CMK (cell line): ENCODE measurements around a stretch of chr7.

GRCh38 chr7:27153712-27154542, 1.5 kb upstream of the HOXA3 start:
- RRBS: no CpG with 5 or more reads among the region's 9 CpGs

DNA sequence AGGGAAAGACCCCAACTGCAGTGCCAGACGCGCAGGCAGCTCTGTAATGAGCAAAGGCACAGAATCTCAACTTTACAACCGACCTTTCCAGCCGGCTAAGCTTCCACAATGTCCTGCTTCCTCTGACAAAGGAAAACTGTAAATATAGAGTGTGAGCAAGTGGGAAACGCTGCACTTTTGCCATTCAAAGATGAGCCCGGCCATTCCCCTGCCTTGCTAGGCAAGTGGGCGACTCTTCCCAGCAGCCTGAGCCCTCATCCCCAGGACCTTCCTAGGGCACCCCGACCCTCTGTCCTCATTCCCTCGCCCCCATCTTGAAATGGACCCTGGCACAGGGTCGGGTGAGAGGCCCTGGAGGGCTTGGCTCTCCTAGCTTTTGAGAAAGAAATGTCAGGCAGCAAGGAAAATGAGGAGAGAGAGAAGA, 1.1 kb downstream of the HOXA7 start:
- RRBS: no CpG with 5 or more reads among the region's 10 CpGs

DNA sequence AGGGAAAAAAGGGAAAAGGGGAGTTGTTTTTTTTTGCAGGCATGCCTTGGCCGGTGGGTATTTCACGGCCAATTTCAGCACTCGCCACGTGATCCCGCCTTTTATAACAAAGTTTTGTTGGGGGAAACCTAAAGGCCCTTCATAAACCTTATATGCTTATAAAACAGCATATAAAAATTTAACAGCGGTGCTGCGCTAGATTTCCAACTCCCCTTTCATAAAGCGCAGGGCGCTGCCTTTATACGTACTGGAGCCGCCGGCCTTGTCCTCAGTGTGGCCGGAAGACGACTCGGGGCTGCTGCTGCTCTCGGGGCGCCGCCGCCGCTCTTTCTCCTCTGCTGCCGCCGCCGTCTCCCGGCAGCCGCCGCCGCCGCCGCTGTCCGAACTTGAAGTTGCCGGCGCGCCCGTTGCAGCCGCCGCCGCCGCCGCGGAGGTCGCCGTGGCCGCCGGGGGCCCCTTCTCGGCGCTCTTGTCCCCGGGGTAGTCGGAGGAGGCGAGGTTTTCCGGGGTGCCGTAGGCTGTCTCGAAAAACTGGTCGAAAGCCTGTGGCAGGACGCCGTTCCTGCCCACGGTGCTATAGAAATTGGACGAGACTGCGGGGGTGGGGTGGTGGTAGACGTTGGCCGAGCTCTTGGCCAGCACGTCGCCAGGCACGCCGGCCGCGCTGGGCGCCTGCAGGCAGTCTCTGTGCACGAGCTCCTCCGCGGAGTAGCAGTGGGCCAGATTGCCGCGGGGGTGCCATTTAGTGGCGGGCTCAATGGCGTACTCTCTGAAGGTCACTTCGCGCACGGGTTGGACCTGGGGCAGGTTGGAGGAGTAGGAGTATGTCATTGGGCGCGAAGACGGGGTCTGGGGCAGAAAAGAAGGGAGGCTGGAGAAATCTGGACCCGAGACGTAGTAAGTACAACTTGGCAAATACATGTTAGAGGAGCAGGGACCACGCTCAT, 571 bp downstream of the HOXA11 start:
- RRBS: 1% methylated on average over 30 of the region's 83 CpGs

DNA sequence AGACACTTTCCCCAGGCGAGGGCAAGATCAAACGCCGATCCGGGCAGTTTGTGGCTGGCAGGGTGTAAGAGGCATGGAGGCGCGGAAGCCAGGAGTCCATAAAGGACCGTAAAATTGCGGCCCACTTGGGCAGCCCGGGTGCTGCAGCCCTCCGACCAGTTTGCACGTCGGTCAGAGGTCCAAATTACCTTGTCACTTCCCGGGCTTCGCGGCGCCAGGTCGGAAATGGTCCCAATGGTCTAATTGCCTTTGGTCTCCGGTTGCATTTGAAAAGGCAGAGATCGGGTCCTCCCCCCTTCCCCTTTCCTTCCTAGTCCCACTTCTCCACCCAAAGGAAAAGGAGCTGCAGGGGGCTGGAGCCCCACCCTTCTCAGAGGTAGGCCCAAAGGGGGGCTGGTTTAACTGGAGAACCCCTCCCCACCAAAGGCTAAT, 1.2 kb downstream of the EVX1 start:
- RRBS: 84% methylated on average over 13 of the region's 19 CpGs

DNA sequence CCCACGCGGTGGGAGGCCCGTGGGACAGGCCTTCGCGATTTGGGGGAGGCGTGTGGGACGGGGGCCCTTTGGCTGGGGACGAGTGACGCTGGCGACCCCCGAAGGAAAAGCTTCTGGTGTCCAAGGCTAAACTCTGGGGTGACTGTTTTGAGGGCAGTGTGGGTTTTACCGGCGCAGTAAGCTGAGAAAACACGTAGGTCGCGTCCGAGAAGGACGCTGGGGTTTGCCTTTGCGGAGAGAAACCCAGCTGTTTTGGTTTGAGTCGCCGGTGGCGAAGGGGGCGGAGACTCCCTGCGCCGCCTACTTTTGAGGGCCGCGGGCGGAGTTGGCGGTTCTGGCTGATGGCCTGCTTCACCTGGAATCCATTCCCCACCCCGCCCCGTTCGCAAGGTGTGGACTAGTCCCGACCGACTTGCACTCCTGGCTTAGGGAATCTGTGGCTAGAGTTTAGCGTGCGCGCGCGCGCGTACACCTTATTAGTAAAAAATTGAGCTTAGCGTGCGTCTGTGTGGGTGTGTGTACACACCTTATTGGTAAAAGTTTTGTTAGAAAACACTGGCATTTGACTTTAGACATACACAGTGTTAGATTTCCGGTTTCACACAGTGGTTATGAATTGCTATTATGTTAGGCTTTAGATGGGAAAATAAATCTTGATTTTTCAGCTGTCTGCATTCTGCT, 694 bp downstream of the TAX1BP1 start:
- RRBS: under 1% methylated on average over 8 of the region's 44 CpGs

- RRBS: no CpG with 5 or more reads among the region's 8 CpGs
Observed at GRCh38 chr7:28065312-28065829, 115.2 kb downstream of the JAZF1 start.

DNA sequence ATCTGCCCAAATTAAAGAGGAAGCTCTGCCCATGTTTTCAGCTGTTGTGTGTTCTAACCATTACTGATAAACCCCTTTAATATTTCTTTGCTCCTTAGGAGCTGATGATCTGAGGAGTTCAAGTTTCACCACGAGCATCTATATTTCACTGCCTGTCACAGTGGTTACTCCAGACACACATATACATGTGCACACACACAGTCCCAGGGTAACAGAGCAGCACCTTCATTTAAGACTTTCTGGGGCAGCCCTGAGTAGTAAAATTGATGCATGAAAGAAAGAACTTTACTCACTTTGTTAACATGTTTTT, 94.3 kb downstream of the JAZF1 start:
- RRBS: no CpG with 5 or more reads among the region's 1 CpG

DNA sequence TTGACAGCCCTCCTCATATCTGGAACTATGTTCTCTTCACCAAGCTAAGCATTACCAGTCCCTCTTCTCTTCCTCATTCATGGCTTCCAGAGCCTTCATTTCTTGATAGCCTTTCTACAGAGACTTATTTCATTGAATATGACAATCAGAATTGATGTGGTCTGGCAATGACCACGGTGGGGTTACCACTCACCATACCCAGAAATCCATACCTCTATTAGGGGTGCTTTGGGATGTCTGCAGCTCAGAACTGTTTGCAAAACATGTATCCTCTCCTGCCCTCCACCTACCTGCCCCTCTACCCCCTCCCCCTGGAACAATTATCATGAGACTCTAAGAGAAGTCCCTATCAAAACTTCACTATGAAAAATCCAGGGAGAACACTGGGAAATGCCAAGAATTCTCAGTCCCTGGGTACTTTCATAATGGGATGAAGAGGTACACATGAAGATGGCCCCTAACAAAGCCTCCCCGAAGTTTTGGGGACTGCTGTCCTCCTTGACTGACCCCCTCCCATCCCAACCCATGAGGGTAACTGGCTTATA, 26.9 kb downstream of the JAZF1 start:
- RRBS: no CpG with 5 or more reads among the region's 2 CpGs

- RRBS: no CpG with 5 or more reads among the region's 9 CpGs
Observed at GRCh38 chr7:28179068-28179284, 1.6 kb downstream of the JAZF1 start.

- RRBS: no CpG with 5 or more reads among the region's 6 CpGs
Observed at GRCh38 chr7:28356673-28356967, 55.7 kb upstream of the CREB5 start.

DNA sequence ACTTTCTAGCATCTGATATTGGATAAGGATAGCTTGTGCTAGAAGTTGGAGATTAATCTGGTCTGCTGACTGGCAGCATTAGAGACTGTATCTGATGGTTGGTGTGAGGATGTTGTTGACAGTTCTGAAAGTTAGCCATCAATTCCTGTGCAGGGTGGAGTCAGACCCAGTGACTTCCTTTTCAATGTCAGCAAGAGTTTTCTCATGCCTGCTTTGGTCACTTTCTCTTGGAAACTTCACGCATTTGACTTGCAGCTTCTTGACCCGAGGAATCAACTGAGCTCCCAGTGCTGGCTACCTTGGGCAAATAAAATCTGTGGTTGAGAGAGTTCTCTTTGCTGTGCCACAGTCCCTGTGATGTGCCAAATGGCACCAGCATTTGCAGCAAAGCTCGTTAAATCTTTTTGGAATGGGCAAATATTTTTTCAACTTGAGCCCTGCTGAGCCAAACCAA, 233.0 kb downstream of the TRIL start:
- RRBS: no CpG with 5 or more reads among the region's 3 CpGs

DNA sequence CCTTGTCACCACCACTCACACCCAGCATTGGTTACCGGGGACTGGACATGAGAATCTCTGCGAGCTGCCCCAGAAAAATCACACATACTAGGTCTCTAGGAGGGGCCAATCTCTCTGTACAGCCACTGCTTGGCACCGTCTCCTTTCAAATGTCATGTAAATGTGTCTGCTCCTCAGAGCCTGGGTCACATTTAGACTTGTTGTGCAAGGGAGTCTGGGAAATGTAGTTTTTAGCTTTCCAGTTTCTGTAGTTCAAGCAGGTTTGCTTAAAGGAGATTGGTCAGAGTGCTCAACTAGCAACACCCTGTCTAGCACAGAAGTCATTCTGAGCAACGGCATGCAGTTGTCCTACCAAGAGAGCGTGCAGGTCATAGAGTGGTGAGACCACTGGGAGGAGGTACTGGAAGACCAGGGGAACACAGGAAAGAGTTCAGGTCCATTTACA, 60.1 kb downstream of the CHN2 start:
- RRBS: no CpG with 5 or more reads among the region's 5 CpGs

- RRBS: no CpG with 5 or more reads among the region's 11 CpGs
Observed at GRCh38 chr7:29282846-29283390, 88.3 kb downstream of the CHN2 start.

DNA sequence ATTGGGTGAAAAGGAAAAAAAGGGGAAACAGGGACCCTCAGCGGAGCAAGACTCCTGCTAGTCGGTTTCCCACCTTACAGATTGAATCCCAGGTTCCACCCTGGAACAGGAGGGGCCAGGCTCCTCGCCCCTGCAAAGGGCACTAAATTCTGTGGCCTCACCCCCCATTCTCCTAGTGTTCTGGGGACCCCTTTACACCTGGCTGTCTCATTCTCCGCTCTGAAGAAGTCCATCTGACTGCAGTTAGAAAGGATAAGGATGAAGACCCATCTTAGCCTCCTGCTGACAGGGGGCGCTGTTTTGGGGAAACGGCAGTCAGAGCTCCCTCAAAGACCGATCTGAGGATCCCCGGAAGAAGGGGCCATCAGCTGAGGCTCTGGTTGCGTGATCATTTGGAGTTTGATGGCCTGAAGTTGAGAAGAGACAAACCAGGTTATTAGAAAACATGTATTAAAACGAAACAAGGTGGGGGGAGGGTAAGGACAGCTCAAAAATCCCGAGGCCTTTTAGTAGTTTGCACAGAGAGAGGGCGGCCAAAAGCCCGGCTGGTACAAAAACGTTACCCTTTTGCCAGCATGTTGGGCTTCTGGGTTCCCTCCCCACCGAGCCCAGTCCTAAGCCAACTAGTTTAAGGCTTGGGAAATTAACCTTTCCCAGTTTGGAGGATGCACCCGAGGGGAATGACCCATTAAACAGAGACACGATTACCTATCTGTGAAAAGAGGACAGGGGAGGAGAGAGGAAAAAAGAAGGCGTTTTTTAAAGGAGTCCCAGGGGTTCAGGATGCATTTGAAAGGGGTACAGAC, 102.7 kb downstream of the CHN2 start:
- RRBS: no CpG with 5 or more reads among the region's 18 CpGs

DNA sequence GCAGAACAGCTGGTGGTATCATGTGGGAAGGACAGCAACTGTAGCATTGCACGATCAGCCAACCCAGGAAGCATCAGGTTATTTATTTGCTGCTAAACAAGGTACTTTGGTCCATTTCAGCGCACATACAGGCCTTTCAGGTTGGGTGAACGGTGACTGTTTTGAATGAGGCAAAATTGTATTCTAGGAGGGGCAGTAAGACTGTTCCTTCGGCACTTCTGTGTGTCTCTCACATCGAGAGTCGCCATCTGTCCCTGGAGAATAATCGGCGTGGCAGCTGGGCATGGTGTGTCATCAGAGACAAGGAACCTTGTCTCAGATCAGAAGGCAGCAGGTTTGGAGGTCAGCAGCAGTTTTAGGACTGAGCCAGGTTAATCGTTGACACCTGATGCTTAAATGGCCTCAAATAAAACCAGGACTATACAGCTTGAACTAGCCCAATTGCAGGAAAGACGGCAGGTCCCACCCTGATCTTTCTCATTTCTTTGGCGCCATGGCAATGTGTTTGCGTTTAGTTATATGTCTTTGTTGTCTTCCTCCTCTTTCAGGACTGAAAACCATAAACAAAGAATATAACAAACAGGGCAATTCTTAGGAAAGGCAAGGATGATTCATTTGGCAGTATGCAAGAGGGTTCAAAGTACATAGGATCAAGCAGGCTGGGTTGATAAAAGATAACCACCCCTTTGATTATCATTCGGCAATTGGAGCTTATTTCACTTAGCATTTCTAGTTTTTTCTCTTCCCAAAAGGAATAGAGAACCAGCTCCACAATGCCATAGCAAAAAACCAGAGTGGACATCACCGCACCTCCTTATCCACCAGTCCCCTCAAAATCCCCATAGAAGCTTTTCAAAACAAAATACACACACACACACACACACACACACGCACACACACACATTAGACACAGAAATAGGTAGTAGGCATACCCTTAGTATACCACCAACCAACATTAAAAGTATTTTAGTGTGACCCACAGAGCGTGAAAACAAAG, 91.9 kb upstream of the PRR15 start:
- RRBS: no CpG with 5 or more reads among the region's 16 CpGs

- RRBS: no CpG with 5 or more reads among the region's 9 CpGs
Observed at GRCh38 chr7:29809479-29809902, 3.2 kb downstream of the WIPF3 start.

DNA sequence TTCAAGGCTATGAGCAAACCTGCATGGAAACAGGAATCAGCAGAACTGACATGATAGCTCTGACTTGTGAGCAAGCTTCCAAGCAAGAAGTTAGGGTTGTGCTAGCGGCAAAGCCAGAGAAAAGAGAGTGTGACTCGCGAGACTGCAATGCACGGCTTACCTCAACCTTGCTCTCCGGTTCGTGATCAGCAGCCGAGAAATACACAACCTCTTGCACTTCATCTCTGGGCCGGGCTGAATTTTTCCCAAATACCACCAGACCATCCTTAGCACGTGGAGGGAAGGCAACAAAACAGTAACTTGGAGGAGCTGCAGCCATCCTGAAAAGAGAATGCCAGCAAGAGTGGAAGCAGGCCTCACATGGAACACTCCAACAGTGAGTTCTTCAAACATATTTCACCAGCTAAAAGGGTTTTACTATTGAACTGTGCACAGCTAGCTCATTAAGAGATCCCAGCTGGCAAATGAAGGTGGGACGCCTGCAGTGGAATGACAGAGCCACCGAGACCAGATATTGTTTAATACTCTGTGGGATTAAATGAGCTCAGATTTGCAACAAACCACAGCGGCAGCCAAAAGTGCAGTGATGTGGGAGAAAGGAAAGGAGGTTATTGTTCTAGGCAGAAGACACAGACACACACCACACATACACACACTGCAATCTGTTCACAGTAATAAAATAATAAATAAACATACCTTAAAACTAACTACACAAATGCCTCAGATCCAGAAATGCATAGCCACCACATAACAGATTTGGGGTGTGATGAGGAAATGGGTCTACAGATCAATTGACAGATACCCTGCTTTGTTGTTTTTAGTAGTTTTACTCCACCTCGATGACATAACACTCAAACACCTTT, 20.6 kb downstream of the SCRN1 start:
- RRBS: no CpG with 5 or more reads among the region's 13 CpGs

GRCh38 chr7:30093218-30093635, 41.6 kb upstream of the MTURN start:
- RRBS: no CpG with 5 or more reads among the region's 2 CpGs

GRCh38 chr7:30159480-30160538, 25.0 kb downstream of the MTURN start:
- RRBS: no CpG with 5 or more reads among the region's 9 CpGs

DNA sequence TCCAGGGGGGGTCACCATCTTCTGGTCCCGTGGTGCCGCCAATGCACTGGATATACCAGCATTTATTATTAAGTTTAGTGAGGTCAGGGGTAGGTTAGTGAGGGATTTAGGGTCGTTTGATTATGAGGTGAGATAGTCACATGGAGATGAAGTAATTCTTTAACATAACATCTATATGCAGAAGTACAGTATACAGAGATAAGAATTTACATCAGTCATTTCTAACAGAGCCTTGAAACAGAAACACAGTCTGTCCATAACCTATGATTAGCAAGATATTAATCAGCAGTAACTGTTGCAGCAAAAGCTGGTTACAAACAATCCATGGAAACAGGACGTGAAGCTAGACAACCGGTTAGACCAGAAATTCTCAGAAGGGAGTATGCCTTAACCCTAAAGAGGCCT, 4.5 kb upstream of the GGCT start:
- RRBS: no CpG with 5 or more reads among the region's 5 CpGs